Neural progenitor cell (in vitro differentiated cells): ENCODE measurements around a stretch of chr21.

DNA sequence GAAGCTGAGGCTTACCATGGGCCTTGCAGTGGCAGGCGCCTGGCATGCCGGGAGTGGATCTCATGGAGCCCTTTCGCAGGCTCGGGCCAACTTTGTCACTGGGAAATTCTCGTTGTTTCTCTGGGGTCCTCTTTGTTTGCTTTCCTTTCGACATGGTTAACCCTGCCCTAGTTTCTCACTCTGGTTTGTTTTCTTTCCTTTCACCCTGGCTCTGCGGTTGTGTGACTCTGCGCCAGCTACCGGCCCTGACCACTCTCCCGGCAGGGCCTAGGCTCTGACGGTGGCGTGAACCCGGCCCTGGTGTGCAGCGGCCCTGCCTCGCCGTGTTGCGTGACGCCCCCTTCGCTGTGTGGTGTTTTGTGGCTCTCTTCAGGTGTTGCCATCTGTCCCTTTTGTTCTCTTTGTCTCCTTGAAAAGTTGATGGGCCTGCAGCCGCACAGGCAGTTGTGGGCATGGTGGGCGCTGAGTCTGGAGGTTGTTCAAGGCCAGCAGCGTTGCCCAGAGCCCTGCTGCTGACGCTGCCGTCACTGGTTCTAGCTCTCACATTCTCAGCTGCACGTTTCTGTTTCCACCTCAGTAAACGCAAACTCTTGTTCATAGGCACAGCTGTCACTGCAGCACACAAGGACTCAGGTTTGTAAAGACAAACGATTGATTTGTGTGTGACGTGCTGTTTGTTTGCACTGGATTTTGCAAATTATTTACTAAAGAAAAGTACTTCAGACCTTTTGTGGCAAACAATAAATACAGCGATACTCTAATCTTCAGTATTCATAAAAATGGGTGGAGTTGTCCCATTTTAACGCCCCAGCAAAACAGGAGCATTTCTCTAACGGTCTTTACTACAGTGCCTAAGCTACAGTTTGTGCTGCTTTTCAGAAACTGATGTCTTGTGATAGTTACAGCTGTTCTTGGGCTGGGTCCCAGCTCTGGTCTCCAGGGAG, 64.5 kb upstream of the DIP2A start:
- RAMPAGE, long total RNA: no peak

DNA sequence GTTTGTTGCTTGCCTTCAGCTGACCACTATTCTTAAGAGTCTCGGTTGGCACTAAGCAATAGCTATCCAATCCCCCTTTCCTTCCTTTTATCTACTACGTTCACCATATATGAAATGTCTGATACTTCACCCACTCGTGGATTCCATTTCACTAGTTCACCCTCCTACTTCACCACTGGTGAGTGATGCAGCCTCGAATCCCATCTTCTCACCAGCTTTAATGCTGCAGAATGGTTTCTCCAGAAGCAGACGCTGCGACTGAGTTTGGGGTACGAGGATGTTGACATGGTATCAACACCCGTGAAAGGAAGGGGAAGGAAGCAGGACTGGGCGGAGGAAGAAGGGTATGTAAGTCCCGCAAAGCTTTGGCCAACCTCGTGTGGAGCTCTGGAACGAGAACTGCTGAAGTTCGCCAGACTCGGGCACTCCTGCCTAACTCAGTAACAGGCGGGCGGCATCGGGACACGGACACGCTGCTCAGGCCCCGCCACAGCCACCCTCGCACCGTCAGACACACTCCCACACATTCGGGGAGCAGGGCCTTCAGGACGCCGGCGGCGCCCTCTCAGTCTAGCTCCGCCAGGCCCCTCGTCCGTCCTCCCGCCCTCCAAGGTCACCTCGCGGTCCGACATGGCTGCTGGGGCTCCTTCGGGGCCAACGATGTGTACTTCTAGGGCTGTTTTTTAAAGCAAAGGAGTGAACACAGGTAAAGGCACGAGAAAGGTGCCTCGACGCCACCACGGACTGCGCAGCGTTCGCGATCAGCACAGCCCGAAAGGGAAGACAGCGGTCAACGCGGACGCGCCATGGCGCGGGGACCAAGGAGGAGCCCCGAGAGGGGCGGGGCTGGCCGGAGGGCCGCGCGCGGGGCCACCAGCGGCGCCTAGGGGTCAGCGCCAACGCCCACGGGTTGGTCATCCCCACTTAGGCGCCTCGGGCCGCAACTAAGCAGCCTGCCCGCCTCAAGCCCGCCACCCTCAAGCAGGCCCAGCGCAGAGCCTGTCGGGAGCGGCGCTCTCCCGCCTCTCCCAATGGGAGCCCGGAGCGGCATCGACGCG, 652 bp upstream of the DIP2A start:
- RAMPAGE, long total RNA: no peak

DNA sequence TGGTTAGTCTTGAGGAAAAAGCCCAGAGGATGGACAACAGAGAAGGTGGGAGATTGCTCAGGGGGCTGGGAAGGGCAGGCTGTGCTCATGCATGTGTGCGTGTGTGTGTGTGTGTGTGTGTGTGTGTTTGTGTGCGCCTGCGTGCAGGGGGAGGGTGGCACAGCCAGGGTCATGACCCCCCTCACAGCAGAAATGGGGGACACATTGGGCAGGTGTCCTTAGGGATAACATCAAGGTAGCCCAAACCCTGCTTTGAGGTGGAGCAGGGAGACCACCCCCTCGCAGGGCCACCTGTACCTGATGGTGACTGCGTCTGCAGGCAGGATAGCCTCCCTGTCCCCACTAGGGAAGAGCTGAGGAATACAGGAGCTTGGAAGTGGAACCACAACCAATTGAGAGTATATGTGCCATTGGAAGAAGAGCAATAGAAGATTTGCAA, 56.8 kb downstream of the S100B start:
- RAMPAGE, long total RNA: no peak

GRCh38 chr21:46551330-46552151, 53.3 kb downstream of the S100B start:
- RAMPAGE, long total RNA: no peak

- RAMPAGE, long total RNA: no peak
Observed at GRCh38 chr21:46635787-46636389, 414 bp downstream of the PRMT2 start.